ENCODE results near the genes TRAPPC12, RNASEH1 and DCDC2C.

GRCh38 chr2:46165-46390 lies 227 bp downstream of the FAM110C start:
- PRO-cap: no peak

DNA sequence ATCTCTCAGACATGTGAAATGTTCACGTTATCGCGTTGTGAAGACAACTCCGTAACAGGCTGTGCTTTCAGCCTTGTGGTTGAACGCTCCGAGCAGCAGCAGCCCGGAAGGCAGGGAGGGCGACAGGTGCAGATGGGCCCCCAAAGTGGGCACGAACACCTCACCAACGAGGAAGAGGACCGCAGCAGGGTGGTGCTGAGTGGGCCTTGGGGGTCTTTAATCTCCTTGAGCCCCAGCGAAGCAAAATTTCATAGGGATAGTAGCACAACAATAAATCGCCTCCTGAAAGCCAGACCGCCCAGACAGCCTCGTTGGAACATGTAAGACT lies 1.1 kb upstream of the FAM110C start:
- PRO-cap: no peak

DNA sequence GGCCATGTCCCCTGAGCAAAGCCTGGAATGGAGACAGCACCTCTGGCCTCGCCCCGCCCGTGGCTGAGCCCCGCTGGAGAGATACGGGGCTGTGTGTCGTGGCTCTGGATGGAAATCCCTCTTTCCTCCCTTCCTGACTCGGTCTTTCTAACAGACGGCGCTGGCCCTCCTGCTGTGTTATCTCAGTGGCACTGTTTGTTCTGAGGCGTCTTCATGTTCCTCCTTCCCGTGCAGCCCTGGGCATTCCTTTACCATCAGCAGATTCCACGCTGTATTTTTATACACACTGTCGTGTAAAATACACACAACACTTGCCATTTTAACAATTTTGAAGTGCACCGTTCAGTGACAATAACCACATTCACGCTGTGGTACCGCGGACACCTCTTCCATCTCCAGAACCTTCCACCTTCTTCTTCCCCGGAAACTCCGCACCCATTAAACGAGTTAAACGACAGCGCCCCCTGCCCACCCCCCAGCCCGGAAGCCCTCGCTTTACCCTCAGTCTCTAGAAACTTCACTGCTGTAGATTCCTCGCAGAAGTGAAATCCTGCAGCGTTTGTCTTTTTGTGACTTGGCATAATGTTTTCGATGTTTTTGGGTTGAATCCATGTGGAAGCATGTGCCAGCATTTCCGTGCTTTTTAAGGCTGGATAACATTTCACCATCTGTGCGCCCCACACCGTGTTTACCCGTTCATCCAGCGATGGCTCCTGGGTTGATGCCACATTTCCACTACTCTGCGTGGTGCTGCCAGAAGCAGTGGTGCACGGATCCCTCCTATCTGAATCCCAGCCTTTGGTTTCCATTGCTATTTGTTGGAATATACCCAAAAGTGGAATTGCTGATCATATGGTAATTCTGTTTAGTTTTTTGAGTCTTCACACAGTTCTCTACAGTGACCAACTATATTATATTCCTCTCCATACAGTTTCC lies 31.9 kb upstream of the TMEM18 start:
- PRO-cap: no peak

GRCh38 chr2:1504318-1504851 lies 91.1 kb downstream of the TPO start:
- PRO-cap: no peak

DNA sequence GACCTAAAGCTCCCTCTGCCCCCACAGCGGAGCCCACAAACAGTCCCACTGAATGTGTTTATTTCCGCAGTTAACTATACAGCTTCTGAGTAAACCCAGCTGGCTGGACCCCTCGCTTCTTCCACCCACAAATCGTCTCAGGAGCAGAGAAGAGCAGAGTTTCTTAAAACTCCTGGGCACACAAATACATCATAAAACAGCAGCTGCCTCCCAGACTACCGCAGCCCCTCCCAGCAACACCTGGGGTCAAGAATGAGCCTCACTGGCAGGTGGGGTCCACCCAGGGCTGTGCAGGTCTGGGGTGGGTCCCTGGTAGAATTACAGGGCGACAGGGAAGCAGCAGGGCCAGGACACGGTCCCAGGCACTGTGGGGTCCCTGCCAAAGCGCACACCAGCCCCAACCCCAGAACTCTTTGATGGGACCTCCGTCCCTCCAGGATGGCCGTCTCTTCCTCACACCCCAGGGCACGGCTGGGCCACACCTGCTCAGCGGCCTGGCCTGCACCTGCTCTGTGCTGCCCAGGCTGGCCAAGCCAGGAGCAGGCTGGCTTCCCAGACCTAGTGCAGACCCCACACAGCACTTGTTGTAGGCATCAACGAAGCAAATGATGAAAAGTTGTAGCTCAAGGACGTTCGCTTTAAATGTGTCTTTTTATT lies 103.7 kb downstream of the PXDN start:
- PRO-cap: no peak

DNA sequence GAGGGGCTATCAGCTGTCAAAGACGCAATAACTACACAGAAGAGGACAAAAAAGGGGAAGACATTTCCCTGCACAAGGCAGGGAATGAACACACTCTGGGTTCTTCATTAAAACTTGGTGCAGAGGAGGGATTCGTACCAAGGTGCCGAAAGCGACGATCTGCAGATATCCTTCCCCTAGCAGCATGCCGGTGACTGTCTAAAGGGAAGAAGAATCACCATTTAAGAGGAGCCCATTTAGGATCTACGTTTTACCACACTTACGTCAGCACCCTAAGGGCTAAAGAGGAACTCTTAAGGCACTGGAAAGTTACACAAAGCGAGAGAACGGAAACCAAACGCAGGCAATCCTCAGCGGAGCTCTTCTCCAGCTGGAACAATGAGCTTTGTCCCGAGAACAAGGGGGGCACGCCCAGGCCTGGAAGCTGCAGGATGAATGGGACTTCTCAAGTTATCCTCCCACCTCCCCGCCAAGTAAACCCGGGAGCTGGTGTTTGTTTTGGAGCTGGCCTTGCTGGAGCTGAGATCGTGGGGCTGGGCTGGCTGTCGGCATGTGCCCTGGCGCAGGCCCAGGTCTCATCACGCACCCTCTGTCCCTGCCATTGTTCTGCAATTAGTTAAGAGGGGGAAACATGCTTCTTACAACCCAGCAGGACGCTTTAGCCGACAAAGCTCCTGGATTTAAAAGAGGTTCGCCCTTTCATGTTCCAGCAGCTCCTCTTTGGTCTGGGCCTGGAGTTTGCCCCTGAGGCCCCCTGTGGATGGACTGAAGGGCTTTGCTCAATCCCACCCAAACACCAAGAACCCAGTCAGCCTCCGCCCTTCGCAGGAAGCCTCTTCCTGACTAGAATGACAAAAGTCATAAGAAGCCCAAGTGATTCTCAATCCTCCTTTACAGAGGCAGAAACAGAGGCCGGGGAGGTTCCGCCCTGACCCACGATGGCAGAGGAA lies 36.4 kb downstream of the PXDN start:
- PRO-cap: bidirectional peak, plus-strand start at position 321 of the sequence, minus-strand start at position 198 of the sequence

- PRO-cap: no peak
Measured at GRCh38 chr2:1990724-1991093, 246.4 kb upstream of the PXDN start.

DNA sequence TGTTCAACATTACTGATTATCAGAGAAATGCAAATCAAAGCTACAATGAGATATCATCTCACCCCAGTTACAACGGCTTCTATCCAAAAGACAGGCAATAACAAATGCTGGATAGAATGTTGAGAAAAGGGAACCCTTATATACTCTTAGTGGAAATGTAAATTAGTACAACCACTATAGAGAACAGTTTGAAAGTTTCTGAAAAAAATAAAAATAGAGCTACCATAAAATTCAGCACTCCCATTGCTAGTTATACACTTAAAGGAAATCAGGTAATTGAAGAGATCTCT lies 81.2 kb downstream of the MYT1L start:
- PRO-cap: no peak

- PRO-cap: no peak
Measured at GRCh38 chr2:2324889-2325238, 6.2 kb downstream of the MYT1L start.

GRCh38 chr2:3222435-3222853 lies 155.2 kb downstream of the EIPR1 start:
- PRO-cap: no peak

DNA sequence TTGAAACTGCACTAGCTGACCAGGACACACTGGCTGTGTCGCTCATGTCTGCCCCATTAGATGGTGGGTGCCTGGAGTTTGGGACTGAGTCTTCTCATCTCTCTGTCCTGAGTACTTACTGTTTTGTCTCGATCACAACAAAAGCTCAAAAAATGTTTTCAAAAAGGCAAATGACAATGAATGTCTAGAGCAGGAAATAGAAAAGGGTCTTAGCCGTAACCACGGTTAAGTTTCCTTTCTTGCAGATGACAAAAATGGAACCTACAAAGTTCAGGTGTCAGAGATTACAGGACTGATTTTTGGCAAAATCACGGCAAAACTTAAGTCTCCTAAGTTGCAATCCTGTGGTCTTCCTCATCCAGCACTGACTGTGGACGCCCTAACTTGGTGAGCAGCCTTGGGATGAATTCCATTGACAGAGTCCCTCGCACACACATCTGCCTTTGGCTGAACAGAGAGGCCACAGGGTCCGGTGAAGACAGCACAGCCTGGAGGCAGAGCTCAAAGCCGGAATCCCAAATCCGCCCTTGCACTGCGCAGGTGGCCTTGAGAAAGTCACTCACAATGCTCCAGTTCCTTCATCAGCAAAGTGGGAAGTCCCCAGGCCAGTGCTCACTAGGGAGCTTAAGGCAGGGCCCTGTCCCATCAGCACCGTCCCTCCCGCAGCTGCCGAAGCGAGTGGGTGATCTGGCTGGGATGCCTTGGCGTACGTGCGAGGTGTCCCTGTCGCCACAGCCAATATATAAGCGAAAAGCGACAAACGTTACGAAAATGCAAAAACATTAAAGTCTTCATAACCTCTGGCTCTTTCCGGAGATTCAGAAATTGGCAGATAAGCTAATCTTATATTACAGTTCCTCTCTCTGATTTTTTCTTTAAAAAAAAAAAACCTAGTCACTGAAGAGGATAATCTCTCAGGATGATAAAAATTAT lies 55.1 kb downstream of the EIPR1 start:
- PRO-cap: no peak

DNA sequence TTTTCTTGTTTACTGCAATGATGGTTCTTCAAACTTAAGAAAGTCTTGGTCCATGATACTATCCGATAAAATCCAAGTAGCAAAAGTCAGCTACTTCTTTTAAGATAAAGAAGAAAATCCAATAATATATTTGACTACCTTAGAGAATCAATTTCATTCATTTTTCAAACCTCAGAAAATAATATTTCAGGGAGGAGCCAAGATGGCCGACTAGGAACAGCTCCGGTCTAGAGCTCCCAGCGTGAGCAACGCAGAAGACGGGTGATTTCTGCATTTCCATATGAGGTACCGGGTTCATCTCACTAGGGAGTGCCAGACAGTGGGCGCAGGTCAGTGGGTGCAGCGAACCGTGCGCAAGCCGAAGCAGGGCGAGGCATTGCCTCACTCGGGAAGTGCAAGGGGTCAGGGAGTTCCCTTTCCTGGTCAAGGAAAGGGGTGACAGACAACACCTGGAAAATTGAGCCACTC lies 8.5 kb downstream of the EIPR1 start:
- PRO-cap: no peak

- PRO-cap: bidirectional peak, plus-strand start at chr2:3379728, minus-strand start at chr2:3379635; unidirectional peak, minus-strand start at chr2:3380328
Measured at GRCh38 chr2:3379489-3380700, at the start of gene TRAPPC12. Gene TRAPPC12 (plus strand): TSS chr2:3379694.

- PRO-cap: no peak
Measured at GRCh38 chr2:3422037-3422677, 42.7 kb downstream of the TRAPPC12 start.

GRCh38 chr2:3449630-3450260 lies 69.6 kb downstream of the ADI1 start:
- PRO-cap: no peak

DNA sequence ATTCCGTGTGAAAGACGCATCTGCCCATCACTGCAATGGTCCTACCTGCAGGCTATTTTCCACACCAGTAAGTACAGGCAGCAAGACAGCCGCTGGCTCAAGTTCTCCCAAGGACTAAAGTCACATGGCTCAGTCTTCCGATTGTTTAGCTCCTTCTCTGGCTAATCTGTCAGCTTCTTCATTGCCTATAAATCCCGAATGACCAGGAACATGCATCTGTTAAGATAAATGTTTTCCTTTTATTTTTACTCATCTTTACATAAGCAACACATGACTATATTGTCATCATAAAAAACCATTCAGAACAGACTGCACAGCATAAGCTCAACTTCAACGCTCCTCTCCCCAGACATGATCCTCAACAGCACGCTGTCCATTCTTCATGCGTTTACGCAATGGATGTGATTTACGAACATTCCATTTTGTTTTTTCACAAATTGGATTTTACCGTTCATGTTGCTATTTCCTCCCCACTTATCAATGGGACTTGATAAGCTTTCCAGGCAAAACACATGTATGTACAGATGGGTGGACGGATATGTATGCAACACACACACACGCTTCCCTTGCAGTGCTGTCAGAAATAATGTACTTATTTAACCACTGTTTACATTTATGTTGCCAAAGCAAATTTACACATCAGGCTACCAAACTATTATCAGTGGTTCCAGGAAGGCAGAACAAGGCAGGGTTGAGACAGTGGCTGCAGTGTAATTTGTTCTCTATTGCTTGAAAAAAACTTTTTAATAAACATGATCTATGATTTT lies 12.3 kb downstream of the RNASEH1 start:
- PRO-cap: no peak

DNA sequence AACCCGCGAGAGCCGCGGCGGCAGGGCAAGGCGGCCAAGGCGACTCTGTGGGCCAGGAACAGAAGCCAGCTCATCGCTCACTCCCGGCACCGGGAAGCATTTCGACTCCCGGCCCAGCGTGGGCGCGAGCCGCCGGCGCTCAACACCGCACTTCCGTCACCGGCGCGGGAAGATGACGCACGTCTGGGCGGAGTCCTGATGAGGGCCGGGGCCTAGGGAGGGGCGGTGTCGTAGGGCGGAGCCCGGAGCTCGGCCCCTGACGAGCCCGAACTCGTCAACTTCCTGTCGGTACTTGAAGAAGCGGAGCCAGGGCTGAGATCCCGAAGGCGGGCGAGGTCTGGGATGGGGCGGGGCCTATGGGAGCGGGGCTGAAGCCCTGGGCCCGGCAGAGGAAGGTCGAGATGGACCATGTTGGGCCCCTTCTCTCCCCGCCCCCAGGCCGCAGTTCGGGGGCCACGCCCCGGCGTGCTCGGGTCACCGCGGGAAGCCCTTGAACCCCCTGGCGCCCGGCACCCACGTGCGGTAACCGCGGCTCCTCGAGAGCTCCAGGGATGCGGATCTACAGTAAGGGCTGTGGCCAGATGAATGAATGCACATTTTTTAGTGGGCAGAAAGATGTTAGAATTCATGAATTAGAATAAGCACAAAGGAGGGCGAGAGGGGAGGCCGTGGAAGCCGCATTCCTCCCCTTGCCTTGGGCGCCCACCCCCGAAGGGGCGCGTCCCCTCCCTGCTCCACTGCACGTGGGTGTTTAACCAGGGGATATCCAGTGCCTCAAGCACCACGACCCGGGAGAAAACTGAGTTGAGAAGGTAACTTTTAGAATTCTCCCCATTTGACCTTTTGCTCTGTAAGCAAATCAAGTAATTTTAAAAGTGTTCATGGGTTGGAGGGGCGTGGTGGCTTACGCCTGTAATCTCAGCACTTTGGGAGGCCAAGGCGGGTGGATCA lies at the start of gene RNASEH1:
RNASEH1 (minus strand) TSS at position 147 of the 951 bp plus-strand sequence.
- PRO-cap: bidirectional peak, plus-strand start at position 291 of the sequence, minus-strand start at position 147 of the sequence

GRCh38 chr2:3626280-3626788 lies 31.4 kb downstream of the COLEC11 start:
- PRO-cap: no peak

- PRO-cap: no peak
Measured at GRCh38 chr2:3703352-3704037, at the start of gene DCDC2C. Gene DCDC2C (plus strand): TSS chr2:3703575.

DNA sequence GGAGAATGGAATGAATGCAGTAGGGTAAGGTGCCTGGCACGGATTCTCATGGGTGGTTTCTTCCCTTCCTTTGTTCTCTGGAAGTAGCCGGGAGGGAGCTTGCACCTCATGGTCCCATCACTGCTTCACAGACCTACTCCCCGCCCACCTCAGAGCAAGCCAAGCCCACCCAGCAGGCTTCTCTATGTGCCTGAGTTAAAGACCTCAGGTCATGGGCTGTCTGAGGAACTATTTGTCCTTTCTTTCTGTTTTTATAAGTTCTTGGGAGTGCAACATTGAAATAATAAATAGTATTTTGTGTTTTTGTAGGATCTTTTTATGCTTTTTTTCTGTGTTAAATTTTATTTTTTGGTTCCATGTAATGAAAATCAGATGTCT lies 3.6 kb downstream of the DCDC2C start:
- PRO-cap: no peak

Data from anterior vena cava (tissue), 1 donor.